Tongue (tissue), 2 donors: ENCODE measurements around the genes MACO1 and MAN1C1.

DNA sequence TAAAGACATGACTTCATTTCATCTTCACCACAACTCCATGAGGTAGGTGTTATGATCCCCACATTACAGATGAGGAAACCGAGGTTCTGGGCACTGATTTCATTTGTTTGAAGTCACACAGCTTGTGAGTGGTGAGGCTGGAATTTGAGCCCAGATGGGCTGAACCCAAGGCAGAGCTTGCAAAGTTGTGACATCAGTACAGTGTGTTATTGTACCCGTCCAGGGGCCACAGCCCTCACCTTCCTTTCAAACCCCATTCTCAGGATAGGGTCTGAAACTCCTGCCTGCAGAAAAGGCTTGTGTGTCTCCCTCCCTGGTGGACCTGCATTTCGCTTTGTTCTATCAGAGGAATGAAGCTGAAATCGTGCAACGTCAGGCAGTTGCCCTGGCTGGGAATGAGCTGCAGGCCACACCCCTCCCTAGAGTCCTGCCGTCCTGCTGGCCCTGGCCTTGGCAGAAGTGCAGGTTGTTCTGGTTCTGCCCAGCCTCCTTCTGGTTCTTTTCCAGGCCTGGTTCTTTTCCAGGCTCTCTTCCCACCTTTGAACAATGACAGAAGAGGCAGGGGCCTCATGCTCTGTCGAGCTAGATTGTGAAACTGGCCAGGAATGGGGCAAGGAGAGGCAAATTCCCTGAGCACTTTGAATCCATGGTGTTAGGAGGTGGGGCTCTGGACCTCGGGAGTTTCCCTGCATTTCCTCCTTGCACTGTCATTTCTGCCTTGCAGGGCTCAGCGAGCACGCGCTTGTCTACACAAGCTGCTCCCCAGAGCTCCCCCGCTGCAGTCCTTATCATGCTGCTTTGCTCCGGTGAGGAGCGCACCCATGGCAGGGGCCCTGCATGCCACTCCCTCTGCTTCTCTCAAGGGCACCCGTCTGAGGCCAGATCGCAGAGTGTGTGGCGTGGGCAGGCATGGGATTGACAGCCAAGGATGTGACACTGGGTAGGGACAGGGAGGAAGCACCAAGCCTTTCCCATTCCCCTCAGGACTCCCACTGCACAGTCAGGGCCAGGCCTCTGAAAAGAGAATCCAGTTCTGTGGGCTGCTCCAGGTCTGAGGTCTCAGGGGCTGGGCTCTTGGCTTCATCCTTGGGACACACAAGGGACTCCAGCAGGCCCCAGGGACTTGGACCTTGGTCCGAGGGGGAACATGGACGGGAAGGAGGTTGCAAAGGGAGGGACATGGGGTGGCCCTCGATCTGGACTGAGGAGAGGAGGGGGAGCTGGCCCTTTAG, 8.3 kb upstream of the MYOM3 start:
- RAMPAGE, long total RNA, result no peak

GRCh38 chr1:24205900-24206508, 18.9 kb upstream of the IFNLR1 start:
- RAMPAGE, long total RNA, result no peak

GRCh38 chr1:24416447-24417496, 1.2 kb downstream of the NIPAL3 start:
- RAMPAGE, long total RNA, result no peak

GRCh38 chr1:24502019-24502644, 504 bp upstream of the RCAN3 start:
- RAMPAGE, long total RNA, result no peak

GRCh38 chr1:24503506-24503945, 890 bp downstream of the RCAN3 start:
- RAMPAGE, long total RNA, result no peak

GRCh38 chr1:24671537-24671864, 28.4 kb downstream of the SRRM1 start:
- RAMPAGE, long total RNA, result no peak

DNA sequence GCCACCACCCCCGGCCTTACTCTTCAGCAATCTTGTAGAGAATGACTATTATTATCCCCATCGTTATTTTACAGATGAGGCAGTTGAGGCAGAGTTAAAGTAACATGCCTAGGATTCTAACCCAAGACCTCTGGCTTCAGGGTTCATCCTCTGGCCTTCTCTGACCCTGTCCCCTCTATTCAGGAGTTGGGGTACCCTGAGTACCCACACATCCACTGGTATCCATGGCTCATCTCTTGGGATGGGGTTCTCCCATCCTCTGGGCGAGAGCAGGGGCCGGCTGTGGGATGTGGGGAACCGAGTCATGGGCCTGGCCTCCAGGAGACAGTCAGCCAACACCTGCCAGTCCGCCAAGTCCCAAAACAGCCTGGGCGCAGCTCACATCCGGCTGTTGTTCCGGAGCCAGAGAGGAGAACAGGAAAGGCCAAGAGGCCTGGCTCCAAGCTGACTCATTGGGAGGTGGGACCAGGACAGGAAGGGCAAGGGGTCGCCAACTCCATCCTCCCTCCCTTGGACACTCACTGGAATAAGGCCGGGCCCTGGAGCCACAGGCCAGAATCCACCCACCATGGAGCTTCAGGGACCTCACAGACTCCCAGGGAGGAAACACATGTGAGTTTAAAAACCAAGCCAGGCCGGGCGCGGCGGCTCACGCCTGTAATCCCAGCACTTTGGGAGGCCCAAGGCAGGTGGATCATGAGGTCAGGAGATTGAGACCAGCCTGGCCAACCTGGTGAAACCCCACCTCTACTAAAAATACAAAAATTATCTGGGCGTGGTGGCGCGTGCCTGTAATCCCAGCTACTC, 25.2 kb upstream of the CLIC4 start:
- RAMPAGE, long total RNA, result no peak

- RAMPAGE, long total RNA, result no peak
Measured at GRCh38 chr1:24728873-24729291, 16.4 kb upstream of the CLIC4 start.

- RAMPAGE, long total RNA, result no peak
Measured at GRCh38 chr1:24742136-24742877, 2.9 kb upstream of the CLIC4 start.

- RAMPAGE, long total RNA, result no peak
Measured at GRCh38 chr1:24749102-24749912, 4.1 kb downstream of the CLIC4 start.

DNA sequence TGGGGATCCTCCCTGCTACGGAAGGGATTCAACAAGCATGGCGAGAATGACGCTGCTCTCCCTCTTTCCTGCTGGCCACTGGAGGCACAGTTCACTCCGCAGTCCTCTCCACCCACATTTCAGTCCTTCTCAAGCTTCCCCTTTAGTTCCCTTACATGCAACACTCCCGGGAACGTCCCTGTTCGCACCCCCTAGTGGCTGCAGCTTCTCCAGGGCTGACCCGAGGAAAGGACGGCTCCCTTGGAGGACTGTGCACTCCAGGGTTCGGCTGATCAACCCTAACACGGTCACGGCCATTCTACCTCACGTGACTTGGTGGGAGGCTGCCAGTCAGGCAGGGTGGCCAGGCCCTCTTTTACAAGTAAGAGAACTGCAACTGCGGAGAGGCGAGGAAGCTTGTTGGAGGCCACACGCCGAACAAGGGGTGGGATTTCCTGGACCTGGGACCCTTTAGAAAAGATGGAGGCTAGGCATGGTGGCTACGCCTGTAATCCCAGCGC, 20.5 kb downstream of the RUNX3 start:
- RAMPAGE, long total RNA, result no peak

GRCh38 chr1:24964627-24965600, 34.8 kb upstream of the RUNX3 start:
- RAMPAGE, long total RNA, result no peak

DNA sequence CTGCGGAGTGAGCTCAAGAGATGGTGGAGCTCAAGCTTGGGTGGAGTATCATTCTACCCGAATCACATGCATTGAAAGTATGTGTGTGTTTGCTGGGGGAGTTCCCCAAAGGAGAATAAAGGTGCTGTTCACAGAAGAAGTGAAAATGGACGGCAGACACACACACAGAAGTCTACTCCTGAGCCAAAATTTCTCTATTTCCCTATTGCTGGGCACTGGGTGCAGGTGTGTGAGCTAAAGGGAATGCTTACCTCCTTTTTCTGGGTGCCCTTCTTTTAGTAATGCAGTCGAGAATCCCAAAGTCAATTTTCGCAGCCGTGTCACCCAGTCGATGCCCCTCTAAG, 58.3 kb upstream of the RUNX3 start:
- RAMPAGE, long total RNA, result no peak

DNA sequence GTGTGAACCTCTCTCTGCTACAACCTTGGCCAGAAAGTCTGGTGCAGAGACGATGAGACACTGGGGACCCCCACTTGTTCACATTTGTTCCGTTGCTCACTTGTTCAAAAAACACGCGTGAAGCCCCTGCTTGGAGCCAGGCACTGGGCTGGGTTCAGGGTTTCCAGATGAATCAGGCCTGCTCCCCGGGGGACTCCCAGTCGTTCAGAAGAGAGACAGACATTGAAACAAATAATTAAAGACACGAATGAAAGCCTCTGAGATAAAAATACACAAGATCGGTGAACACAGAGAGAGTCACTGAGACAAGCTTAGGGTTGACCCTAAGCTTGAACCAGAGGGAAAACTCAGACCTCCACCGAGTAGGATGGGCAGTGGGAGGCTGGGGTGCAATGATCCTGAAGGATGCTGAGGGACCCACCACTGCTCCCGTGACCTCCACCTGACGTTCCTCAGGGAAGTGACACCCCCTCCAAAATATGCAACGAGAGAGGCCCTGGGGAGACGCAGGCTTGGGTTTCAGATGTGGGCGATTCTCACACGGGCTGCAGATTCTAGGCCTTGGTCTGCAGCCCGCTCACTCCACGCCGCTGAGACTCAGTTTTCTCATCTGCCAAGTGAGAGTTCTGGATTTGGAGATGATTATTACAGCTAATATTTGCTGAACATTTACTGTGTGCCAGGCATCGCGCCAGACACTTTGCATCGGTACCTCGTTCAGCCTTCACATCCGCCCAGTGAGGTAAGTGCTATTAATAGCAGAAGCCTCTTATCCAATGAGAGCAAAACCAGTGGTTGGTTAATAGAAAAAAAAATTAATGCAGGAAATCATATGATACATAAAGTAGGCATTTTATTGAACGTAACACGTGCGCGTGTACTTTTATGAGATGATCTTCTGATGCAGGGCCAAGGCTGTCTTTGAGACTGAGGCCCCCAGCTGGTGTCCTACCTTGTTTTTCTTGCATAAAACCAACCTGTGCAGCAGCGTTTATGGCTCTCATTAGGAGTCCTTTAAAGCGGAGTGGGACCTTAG, 101.9 kb upstream of the RUNX3 start:
- RAMPAGE, long total RNA, result no peak

- RAMPAGE, long total RNA, result no peak
Measured at GRCh38 chr1:25107181-25107663, 125.1 kb downstream of the SYF2 start.

DNA sequence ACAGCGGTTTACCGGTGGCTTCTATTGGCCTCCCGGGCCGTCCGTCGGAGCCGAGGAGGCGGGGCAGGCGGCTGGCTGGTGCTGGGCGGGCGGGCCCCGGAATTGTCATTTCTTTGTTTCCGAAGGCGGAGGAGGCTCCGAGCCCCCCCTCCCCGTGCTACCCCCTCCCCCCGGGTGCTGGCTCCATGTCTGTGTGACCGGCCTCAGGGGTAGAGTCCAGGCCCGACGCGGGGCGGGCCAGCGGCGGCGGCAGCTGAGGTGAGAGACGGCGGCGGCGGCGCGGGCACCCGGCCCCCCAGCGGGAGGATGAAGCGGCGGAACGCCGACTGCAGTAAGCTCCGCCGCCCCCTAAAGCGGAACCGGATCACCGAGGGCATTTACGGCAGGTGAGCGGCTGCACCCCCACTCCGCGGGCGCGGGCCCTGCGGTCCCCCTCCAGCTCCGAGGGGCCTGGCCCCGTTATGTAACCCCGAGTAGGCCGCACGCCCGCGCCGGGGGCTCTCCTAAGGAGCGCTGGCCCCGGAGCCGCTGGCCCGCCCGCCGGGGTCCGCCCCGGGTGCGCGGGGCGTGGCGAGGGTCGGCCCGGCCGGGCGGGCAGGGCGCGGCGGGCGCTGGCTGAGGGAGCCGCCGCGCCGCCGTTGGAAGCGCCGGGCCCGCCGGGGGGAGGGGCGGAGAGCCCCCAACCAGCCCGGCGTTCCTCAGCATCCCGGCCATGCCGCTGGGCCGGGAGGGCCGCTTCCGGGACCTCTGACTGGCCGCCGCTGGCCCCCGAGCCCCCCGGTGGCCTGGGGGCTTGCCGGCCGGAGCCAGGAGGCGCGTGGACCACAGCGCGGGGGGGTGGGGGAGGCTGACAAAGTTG, at the start of gene MACO1:
MACO1 (plus strand) TSS at position 105 of the 859 bp plus-strand sequence.
- RAMPAGE, long total RNA, result no peak

DNA sequence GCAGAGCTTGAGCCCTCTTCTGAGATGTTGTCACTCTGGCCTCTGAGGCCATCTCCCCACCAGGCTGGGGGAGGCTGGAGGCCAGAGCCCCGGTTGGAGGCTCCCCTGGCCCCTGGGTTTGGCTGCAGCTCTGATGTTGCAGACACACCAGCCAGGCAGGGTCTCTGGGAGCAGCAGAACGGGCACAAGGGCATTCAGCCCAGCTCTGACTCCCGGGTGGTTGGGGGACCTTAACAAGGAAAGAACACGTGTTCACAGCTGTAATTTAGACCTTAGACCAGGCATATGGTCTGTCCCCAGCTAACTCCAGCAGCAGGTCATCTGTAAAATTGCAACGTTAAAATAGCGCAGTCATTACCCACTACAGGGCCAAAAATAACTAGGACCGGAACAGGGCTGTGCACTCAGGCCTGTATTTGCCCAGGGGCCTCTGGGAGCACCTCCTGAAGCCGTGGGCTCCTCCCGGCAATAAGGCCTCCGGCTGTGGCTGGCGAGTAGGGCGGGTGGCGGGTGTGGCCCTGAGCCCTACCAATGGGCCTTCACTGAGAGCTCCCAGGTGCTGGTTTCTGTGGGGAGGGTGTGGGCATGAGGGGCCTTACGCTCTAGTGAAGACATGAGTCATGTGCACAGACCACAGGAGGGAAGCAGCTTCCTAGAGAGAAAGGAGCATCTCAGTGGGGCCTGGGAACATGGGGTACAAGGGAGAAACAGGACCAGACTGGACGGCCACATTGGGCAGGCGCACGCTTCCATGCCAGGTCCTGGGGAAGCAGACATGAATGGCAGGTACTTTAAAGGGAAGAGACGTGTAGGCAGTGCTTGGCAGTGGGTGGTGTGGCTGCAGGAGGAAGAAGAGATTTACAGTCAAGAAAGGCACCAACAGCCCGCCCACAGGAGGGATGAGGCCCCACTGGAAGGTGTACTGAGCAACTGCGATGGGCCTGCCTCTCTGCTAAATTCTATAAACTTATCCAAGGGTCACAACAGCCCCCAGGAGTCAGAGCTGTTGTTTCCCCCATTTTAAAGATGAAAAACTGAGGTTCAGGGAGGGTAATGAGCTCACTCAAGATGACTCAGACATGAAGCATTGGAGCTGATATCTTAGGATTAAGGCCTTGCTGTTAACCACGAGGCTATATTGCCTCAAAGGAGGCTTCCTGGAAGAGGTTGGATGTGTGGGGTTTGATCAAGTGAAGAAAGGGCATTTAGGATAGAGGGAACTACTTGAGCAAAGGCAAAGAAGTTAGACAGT, 6.3 kb downstream of the LDLRAP1 start:
- RAMPAGE, long total RNA, result no peak

- RAMPAGE, long total RNA, result no peak
Measured at GRCh38 chr1:25562416-25563100, 19.2 kb downstream of the LDLRAP1 start.

GRCh38 chr1:25615973-25617225, at the start of gene MAN1C1:
MAN1C1 (plus strand) TSS chr1:25616791.
- RAMPAGE, long total RNA, result no peak

DNA sequence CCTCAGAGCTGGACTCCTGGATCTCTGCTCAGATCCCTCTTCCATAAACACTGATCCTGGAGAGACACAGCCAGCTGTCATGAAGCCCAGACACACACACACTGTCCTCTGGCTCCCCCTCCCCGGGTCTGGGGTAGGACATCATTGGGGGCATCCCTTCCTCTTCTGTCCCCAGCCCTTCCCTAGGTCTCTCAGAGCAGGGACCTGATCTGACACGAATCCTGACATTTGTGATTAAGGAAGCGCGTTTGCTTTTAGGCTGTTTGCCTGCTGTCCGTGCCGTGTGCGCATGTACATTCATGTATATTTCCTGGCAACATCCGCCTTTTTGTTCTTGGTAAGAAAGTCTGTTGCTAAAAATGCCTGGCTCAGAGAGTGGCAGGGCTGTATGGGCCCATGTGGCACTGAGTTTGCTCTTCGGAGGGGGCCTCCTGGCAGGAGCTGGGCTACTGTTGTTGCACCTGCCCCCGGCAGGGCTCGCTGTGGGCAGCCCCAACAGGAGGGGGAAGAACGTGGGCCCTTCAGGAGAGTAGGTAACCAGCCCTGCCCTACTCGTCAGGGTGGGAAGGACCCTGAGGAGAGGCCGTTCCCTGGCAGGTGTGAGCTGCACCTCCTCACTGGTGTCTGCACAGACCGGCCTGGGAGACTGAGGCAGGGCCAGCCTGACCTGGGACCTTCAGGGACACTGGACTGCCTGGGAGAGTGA, 45.2 kb upstream of the SELENON start:
- RAMPAGE, long total RNA, result no peak